Left ventricle myocardium (tissue), 1 donor: ENCODE measurements around the gene RUNX3.

GRCh38 chr1:24506359-24507379 is 4.0 kb downstream of the RCAN3 start:
- PRO-cap = no peak

DNA sequence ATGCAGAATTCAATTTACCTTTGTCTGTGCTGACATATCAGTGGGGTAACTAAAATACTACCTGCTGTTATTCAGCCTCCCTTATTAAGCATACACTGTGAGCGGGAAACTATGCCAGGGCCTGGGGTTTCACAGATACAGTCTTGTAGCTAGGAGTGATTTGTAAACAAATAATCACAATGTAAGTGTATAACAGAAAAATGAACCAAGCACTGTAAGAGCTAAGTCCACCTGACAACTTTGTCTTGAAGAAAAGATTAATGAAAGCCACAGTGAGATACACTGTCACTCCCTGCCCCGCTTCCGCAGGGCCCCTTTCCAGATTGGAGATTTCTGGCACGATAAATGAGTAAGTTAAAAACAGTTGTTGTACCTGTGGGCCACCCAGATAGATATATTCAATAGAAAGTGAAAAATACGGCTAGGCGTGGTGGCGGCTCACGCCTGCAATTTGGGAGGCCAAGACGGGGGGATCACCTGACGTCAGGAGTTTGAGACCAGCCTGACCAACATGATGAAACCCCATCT is 4.8 kb downstream of the RCAN3 start:
- PRO-cap = no peak

DNA sequence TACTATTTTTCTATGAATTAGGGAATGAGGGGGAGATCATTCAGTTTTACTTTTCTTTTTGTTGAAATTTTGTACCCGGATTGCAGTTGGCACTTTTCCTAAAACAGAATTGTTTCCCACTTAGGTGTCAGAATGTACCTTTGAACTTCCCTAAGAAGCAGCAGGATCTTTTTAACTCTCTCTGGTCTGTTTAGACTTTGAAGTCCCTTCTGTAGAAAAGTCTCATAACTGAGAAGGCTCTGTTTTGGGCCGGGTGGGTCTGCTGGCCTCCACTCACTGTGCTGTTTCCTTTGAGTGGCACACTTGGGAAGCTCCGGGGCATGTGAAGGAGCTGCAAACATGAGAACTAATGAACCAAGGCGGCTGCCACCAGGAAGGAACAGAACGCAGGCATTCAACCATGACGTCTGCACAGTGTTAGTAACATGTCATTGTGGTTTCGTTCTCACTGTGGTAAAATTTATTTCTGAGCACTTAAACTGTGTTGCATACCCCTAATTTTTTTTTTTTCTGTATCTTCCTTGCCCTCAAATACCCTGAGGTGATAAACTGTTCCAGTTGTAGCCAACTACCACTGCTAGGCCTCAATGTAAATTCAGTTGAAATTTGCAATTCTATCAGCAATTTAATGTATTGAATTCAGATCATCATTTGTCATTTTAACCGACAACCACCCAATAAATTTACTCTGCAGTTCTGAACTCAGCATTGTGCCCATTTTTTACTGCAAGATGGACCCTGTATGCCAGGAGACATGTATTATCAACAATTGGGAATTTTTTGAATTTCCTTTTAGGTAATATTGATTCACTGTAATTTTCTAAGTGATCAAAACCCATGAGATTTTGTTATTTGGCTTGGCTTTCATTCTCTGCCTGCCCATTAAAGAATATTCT is 19.3 kb upstream of the NCMAP start:
- PRO-cap = no peak

DNA sequence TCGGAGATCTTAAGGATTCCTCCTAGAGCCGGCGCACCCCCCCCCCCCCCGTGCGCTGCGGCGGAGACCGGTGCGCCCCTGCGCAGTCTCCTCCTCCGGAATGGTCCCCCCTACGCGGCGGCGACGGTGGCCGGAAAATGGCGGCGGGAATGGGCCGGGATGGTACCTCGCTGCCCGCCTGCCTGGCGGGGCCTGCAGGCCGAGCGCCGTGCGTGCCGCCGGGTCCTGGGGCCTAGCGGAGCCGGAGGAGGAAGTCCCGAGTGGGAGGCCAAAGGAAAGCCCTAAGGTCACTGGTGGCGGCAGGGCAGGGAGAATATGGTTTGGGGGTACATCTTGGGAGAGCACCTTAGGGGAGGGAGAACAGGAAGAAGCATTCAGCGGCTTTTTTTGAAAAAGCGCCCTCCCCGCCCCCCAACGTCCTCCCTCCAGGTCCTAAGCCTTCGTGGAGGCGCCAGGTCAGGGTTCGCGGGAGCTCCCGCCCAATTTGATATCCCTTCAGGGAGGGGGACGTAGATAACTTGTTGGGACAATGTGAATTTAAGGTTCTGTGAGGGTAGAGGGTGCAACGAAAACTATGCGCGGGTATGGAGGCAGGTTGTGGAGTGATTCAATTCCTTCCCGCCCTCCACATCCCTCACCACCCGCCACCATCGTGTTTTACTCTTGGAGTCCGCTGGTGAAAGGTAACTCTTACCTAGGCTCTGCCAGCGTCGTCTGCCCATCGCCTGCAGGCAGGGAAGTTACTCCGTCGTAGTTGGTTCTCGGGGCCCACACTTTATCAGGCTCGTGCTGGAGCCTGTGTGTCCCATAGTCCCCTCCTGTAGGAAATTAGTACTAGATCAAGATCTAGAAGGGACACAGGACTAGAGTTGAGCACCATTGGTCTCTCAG is 590 bp downstream of the SRRM1 start:
- PRO-cap = unidirectional peak, plus-strand start at position 135 of the sequence

DNA sequence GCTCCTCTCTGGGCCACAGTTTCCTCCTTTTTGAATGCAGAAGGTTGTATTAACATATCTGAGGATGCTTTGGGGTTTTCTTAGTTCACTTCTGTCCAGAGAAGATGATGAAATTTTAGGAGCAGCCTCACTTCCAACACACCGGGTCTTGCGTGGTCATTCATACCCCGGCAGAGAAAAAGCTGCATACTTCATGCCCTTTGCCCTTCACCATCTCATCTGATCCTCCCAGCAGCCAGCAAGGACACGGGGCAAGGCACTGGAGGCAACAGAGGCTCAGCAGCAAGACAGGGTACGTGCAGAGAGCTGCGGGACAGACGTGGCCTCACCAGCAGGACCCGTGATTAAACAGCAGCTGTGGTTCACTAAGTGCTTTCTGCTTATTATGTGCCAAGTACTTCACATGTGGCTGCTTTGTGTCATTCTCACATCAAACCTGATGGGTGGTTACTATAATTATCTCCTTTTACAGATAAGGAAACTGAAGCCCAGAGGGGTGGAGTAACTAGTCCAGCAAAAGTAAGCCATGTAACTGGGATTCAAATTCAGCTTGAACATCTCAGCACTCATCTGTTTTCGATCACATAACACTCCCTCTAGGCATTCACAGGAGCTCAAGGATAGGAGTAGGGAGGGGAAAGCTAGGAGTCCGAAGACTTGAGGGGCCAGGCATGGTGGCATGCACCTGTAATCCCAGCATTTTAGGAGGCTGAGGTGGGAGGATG is 51.0 kb upstream of the CLIC4 start:
- PRO-cap = bidirectional peak, plus-strand start at position 508 of the sequence, minus-strand start at position 357 of the sequence

DNA sequence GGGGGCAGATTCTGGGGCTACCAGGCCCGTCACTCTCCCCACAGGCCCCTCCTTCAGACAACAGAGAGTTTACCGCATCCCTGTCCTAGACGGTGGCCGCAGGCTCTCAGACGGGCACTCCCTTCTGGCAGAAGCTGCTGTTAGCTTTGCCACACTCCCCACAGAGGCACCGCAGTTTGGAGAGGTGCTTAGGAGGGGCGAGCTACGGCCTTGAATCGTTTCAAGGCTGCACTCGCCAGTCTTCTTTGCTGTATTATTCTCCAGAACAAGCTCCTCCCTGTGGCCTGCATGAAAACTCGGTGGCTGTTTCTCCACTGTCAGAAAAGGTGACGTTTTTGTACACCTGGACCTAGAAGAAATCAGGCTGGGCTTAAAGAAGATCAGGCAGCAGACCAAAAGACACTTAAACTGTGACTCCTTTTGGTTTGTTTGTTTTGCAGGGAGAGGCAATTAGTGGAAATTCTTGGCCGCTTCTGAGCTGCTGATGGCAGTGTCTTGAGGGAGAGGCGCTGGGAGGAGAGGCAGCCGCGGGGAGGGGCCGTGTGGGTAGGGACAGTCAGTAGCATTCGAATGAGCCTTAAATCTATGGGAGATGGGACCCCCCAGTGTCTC is 67.8 kb downstream of the RUNX3 start:
- PRO-cap = no peak

GRCh38 chr1:24919779-24920046 is 10.4 kb downstream of the RUNX3 start:
- PRO-cap = no peak

GRCh38 chr1:24927372-24928438 is 2.4 kb downstream of the RUNX3 start:
- PRO-cap = no peak

GRCh38 chr1:24930205-24930334 is at the start of gene RUNX3:
RUNX3 (minus strand) TSS chr1:24930276.
- PRO-cap = bidirectional peak, plus-strand start at chr1:24930493, minus-strand start at chr1:24930273

GRCh38 chr1:24954695-24955729 is 24.9 kb upstream of the RUNX3 start:
- PRO-cap = no peak

DNA sequence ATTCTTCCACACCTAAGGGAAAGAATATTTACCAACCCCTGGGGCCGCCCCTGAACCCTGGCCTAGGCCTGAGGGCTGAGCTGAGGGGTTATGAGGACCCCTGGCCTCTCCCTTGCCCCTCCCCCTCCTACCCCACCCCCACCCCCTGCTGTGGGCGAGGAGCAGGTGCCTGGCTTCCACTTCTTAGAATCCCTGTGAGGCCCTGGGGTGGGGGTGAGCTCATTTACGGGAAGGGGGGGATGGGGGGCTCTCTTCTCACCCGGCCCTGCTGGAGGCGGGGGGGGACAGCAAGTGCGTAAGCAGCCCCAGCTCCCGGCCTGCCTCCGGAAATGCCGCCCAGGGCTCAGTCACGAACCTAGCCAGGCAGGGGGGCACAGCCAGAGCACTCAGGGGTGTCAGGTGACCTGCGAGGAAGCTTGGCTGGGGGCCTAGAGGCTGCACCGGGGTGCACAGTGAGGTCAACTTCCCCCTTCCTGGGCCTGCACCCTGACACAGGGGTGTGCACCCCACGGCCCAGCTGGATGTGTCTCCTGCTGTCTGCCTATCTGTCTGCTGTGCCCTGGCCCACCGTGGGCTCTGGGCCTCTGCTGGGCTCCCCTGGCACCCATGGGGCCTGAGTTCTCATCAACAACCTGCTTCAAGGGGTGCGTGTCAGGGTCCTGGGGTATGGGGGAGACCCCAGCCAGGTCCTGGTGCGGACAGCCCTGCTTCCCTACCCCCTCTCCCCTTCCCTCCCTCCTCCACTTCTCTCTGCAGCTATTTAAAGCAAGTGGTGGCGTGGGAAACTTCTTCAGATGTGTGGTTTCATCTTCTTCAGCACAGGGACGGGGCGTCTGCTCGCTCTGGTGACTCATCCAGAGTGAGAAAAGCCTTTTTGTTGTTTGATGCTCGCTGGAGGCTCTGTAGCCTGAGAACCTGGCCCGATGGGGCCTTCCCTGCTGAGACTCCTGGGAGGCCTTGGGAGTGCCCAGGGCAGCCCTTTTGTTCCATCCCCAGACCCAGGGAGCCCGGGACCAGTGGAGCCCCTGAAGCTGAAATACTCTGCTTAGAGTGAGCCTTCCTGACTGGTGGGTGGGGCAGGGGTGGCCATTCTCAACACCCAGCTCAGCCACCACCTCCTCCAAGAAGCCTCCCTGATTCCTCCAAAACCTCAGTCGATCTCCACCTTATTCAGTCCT is 92.5 kb upstream of the RUNX3 start:
- PRO-cap = no peak

- PRO-cap = no peak
These were observed 8.1 kb upstream of the RHD start for GRCh38 chr1:25264222-25264592.

DNA sequence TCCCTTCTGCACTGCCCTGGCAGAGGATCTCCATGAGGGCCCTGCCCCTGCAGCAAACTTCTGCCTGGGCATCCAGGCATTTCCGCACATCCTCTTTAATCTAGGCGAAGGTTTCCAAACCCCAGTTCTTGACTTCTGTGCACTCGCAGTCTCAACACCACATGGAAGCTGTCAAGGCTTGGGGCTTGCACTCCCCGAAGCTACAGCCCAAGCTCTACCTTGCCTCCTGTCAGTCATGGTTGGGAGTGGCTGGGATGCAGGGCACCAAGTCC is 3.6 kb upstream of the TMEM50A start:
- PRO-cap = no peak

DNA sequence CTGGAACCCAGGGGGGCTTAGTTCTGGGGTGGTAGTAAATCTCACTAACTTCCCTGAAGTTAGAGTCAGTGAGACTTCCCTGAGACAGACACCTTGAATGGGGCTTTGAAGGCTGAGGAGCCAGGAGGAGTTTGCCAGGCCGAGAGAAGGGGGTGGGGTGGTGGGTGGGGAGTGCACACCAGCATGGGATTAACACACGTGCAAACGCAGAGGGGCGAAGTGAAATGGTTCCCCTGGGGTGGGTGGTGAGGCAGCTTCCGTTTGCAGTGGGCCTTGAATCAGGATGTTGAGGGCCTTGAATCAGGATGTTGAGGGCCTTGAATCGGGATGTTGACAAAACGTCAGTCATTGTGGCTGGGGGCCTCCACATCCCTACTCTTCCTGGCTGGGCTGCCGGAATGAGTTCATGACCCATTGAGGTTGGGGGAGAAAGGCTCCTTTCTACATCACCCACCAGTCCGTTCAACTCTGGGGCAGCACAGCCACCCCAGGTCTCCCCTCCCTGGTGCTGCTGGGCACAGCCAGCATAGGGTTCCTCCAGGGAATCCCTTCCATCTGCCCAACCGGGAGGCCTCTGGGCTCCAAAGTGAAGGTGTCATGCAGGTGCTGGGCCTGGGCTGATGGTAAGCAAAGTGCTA is 16.6 kb downstream of the LDLRAP1 start:
- PRO-cap = no peak

GRCh38 chr1:25563283-25564284 is 20.2 kb downstream of the LDLRAP1 start:
- PRO-cap = no peak

- PRO-cap = no peak
These were observed 77.3 kb downstream of the MAN1C1 start for GRCh38 chr1:25693878-25694363.

- PRO-cap = no peak
These were observed 4.2 kb downstream of the SELENON start for GRCh38 chr1:25804094-25804761.

DNA sequence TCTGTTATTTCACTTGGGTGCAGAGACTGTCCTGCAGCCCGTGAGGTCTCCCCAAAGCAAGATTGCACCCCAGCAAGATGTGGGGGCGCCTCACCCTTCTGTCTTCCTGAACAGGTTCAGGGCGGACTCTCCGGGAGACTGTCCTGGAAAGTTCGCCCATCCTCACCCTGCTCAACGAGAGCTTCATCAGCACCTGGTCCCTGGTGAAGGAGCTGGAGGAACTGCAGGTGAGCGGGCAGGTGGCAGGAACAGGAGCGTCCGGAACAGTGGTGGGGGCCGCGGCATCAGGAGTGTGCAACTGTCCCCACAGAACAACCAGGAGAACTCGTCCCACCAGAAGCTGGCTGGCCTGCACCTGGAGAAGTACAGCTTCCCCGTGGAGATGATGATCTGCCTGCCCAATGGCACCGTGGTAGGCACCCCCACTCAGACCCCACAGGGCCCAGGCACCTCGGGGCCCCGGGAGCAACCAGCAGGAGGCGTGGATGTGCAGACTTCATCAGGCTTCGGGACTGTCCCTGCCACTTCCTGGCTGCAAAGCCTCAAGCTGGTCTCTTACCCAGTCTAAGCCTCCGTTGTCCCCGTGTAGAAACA is 5.9 kb upstream of the MTFR1L start:
- PRO-cap = no peak

DNA sequence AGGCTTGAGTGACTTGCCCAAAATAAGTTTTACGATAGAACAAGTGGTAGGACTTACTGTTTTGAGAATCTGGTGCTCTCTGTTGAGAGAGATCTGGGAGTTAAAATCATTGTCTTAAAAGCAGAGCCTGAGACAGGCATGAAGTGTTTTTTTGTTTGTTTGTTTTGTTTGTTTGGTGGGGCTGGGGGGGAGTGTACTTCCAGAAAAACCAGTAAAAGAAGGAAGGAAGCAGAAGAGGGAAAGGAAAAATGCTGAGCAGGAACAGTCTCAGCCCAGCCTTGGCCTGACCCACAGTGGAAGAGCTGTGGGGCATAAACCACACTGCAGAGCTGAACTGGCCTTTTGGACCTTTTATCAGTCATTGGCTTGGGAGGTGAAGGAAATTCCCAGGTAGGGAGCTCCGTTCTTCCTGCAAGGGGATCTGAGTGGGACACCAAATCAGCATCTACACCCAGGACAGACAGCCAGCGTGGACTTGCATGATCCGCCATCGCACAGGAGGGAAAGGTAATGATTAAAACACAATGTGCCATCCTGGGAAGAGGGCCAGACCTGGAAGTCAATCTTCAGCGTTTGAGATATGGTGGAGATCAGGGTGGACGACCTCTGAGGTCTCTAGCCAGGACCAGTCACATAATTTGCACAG is 1.3 kb upstream of the MTFR1L start:
- PRO-cap = no peak

DNA sequence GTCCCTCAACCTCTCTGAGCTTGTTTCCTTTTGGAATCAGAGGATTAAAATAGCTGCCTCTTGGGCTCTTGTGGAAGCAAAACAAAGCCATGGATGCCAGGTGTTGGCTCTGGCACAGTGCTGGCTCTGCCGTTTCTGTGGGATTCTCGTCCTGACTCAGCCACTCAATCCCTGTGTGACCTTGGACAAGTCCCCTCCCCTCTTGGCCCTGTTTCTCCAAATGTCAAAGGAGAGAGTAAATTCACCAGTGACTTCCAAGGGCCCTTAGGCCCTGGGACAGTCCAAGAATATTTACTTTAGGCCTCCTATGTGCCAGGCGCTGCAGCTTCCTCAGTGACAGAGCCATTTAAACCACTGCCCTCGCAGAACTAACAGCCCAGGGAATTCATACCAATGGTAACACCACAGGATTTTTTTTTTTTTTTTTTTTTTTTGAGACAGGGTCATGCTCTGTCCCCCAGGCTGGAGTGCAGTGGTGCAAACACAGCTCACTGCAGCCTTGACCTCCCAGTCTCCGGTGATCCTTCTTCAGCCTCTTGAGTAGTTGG is 3.3 kb downstream of the PAQR7 start:
- PRO-cap = no peak